Mesenchymal stem cell of adipose (primary cell): Measurements from ENCODE around the genes EIF2S1 and PLEKHH1.

- CAGE, long polyA plus RNA = no peak
These were observed 217.4 kb downstream of the FUT8 start for GRCh38 chr14:65629612-65630563.

DNA sequence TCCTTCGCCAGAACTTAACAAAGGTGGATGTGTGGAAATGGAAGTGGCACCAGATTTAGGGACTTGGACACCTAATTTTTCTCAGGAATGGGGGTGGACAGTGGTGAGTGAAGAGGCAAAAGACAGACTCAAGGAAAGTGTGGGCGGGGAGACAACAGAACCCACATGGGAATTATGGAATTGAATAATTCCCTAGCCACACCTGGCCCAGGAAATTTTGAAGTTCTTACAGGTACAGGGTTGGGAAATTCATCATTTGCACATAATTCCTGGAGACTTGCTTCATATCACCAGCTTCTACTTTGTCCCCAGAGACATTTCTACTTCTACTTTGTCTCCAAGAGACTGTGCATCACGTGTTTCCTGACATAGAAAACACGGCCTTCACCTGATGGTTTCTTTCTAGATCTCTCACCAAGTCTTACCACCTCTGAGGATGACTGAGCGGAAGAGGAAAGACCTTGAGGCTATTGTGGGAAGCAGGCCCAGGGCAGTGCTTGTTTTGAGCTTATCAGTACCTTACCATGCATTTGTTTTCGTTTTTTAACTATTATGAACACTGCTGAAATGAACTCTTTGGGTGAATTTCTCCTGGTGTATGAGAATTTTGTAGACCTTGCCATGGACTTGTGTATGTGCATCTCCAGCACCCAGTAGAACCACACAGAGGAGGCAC, 434.4 kb downstream of the FUT8 start:
- CAGE, long polyA plus RNA = no peak

GRCh38 chr14:66013064-66013619, 473.0 kb upstream of the CCDC196 start:
- CAGE, long polyA plus RNA = no peak

- CAGE, long polyA plus RNA = no peak
These were observed 63.7 kb upstream of the CCDC196 start for GRCh38 chr14:66422552-66422885.

DNA sequence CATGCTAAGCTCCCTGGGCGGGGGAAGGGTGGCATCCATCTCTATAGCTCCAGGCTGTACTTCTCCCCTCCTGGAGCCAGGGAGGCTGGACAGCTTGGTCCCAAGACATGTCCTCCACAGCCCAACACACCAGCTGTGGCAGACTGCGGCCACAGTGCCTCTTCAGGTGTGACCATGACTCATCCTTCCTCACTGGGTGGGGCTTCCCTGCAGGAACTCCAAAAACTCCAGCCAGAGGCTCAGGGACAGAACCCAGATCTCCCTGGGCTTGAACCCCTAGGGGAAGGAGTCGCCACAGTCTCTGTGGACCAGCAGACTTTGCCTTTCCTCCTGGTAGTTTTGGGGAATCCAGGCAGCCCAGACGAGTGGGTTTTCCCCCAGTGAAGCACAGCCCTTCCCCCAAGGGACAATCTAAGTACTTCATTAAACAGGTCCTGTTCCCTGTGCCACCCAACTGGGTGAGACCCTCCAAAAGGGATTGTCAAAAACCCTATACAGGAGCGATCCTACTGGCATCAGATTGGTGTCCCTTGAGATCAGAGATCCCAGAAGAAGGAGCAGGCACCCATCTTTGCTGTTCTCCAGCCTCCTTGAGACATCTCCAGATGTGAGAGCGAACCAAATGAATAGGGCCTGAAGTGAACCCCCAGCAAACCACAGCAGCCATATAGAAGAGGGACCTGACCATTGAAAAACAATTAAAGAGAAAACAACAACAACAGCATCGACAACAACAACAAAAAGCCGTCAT, 194.1 kb downstream of the GPHN start:
- CAGE, long polyA plus RNA = no peak

GRCh38 chr14:67312470-67312726, 47.2 kb downstream of the ATP6V1D start:
- CAGE, long polyA plus RNA = no peak

DNA sequence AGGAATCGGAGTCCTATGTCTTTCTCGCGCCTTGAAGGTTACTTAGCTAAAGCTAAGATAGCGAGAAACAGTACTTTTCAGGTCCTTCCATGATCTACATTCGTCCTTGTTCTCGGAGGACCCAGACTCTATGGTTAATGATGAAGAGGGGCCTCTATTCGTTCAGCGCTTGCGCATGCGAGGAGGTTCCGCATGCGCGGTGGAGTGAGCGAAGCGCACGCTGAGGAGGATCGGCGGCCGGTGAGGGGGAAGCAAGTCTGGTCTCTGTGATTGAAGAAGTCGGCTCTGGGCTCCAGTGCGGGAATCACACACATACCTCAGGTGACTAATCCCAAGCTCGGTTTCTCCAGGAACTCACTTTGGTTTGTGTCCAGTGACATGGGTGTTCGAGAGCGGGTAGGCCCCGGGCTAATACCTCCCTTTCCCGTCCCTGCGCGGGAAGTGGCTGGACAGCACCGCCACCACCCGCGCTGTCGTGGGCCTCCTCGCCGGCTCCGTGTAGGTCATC, at the start of gene EIF2S1:
Gene EIF2S1 (plus strand): TSS at position 193 of the 508 bp plus-strand sequence.
- CAGE, long polyA plus RNA = no peak

GRCh38 chr14:67360811-67361223, 689 bp downstream of the EIF2S1 start:
- CAGE, long polyA plus RNA = no peak

GRCh38 chr14:67532707-67533809, at the start of gene PLEKHH1:
Gene PLEKHH1 (plus strand): TSS chr14:67533290.
- CAGE, long polyA plus RNA = no peak

- CAGE, long polyA plus RNA = no peak
These were observed 699 bp downstream of the PLEKHH1 start for GRCh38 chr14:67533810-67534167.

DNA sequence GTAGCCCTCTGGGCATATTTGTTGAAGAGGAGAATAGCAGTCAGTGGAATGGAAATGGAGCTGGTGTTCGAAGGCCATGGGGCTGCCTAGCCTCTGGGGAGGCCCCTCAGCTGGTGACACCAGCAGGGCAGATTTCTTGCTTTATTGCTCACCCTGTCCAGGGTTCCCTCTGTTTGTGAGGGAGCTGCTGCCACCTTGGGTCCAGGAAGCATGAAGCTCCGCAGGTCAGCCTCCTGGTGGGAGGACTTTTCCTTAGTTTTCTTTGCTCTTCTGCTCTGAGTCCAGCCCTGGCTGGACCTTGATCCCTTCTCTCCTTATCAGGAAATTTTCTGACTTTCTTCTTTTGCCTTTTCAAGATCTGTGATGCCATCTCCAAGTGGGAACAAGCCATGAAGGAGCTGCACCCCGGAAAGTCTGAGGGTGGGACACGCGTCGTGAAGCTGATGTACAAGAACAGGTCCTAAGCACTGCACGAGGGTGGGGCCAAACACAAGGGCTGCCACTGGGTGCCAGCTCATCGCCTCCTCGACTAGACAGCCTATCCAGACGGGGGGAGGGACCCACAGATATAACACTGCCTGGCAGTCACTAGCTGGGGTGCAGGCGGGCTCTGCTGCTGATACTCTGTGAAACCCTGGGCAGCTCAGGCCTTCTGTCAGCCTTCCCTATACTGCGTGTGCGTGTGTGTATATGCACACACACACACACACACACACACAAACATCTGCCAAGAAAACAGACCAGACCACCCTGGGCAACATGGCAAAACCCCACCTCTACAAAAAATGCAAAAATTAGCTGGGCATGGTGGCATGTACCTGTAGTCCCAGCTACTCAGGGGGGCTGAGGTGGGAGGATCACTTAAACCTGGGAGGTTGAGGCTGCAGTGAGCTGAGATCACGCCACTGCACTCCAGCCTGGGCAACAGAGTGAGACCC, 19.2 kb downstream of the PIGH start:
- CAGE, long polyA plus RNA = no peak

DNA sequence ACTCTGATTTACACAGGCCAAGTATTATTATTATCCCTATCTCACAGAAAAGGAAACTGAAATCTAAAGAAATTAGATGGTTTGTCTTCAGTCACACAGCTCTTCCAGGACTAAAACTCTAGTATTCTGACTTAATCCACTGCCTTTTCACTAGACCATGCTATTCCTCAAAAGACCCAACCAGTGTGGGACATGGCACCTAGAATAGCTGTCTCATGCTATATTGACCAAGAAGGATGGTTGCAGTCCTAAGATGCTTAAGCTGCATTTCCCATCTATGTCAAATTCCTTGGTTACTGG, 24.5 kb downstream of the ARG2 start:
- CAGE, long polyA plus RNA = no peak

DNA sequence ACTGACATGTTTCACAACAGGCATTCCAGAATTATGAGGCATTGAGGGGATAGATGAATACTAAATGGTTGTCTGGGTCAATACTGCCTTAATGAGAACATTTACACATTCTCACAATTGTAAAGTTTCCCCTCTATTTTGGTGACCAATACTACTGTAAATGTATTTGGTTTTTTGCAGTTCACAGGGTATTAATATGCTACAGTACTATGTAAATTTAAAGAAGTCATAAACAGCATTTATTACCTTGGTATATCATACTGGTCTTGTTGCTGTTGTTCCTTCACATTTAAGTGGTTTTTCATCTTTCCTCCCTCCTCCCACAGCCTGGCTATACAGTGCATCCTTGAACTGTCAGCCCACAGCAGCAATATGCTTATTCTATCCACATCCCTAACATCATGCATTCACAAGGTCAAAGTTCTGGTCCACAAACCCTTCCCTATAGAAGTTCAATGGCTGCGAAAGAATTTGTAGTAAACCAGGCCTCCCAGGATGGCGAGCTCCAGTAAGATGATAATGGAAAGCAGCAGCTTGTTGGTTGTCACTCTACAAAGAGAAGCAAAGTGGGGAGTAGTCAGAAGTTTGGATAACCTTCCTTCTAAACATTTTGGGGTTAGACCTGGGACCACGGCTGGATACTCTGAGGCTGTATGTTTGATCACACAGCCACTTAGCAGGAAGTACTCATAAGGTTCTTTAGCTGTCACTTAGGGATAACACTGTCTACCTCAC, 23.3 kb downstream of the VTI1B start:
- CAGE, long polyA plus RNA = no peak

GRCh38 chr14:67728727-67729820, 27.4 kb downstream of the RDH12 start:
- CAGE, long polyA plus RNA = no peak

DNA sequence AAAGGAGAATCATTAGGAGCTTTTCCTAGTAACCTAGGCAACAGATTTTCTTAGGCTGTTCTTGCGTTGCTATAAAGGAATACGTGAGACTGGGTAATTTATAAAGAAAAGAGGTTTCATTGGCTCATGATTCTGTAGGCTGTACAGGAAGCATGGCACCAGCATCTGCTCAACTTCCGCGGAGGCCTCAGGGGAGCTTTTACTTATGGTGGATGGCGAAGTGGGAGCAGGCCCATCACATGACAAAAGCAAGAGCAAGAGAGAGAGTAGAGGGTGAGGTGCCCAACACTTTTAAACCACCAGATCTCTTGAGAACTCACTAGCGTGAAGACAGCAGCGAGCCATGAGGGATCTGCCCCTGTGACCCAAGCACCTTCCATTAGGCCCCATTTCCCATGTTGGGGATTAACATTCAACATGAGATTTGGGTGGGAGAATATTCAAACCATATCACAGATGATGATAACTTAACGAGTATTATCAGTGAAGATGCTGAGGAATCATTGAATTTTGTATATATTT, 97.6 kb downstream of the RAD51B start:
- CAGE, long polyA plus RNA = no peak

DNA sequence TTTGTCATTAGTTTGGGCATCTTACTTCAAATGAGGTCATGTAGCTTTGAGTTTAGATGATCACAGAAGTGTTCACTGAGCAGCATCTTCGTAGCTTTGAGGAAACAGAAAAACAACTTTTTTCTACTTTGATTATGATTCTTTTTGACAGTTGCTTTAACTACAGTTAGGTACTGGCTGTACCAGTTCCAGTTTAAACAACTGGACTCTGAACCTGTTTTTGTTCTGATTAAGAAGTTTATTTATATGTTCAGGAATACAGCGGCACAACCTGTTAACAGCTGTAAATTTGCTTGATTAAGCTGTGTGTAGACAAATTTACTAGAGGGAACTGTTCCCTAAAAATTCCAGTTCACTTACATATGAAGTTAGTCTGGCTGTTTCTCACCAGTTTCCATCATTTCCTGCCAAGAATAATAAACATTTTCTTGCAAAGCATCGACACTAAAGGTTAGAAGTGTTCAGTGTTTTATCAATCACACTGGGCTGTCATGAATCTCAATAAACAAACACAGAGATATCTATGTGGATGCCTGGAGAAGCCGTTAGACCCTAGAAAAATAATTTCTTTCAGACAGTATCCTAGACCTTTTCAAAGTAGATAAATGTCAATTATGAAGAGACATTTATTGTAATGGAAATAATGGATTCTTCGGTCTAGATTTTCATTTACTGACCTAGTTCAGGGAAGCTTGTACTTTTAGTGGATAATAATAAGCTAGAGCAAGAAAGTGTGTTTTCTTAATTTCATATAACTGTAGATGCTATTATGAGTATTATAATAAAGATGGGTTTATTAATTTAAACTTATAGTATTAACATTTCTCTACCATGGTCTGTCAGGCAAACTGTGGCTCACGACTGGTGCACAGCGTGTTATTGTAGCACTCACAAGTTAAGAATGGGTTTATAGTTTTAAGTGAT, 192.2 kb downstream of the RAD51B start:
- CAGE, long polyA plus RNA = no peak

DNA sequence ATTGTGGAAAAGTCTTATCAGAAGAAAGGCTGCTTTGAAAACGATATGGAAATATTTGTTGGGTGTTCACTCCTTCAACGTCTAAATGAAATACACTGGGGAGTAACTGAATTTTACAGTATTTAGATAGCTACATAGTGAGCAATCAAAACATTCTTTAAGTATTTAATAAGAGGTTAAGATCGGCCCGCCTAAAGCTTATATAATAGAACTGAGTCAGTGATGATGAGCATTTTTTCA, 228.3 kb downstream of the RAD51B start:
- CAGE, long polyA plus RNA = no peak

DNA sequence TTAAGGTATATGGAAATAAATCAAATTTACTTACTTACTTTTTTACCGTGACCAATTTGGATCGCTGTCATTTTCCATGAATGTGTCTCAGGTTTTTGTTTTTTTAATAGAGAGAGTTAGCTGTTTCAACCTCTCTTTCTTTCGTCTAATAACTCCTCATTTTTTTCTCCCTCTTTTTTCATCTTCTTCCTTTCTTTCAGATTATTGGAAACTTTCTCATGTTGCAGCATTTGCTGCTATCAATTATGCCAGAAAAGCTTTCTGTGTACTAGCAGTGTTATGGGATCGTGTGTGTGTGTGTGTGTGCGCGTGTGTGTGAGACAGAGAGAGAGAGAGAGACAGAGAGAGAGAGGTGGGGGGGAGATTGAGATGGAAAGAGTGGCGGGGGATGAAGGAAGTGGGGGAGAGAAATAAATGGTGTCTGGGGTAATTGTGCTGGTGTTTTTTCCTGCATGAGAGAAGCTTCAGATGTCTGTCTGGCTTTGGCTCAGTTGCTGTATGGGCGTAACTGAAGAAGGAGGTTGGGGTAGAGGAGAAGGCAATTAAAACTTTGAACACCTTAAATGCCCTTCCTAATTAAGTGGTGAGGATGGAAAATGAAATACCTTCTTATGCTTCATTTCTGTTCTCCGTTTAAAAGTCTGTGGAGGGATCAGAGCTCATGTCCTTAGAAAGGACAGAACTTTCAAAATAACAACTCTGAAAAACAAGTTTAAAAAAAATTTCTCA, 268.9 kb downstream of the RAD51B start:
- CAGE, long polyA plus RNA = no peak

DNA sequence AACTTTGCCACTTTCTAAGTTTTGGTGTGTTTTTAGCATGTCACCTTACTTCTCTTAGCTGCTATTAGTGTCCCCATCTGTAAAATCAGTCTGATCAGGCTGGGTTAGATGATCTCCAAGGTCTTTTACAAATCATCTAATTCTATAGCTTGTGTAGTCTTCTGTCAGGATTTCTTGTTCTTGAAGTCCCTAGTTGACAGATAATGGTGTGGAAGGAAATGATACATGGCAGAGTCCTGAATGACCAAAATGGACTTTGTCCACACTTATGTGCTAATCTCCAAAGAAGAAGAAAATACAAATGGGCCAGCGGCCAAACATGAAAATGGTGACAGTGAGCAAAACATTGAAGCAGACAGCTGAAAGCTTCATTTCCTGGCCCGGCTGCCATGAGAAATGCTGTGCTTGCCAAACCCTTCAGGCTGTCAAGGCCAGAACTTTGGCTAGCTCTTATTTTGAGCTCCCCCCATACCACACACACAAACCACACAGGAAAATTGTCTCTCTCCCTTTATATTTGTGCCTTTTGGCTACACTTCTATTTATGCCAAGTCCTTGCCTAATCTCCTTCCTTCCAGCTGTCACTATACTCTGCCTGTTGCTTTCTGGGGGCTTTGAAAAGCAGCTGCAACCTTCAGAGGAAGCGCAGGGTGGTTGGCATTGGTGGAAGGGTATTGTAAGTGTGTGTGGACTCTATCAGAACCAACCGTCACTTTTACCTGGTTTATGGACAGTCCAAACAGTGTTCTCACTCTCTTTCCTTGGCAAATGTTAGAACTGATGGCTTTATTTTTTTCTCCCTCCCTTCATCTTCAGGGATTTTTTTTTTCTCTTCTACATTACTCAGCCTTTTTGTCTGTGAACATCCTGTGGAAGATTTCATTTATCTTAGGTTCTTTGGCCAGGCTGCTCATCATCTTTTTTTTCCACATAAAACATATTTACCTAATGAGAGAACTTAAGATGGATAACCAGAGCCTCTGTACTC, 323.8 kb downstream of the RAD51B start:
- CAGE, long polyA plus RNA = no peak

- CAGE, long polyA plus RNA = no peak
These were observed 327.7 kb downstream of the RAD51B start for GRCh38 chr14:68147313-68147658.